HT-29 (cell line): ENCODE measurements around a stretch of chr10.

GRCh38 chr10:80413167-80413920 is 5.0 kb downstream of the PRXL2A start:
- RAMPAGE, long total RNA, result no peak

DNA sequence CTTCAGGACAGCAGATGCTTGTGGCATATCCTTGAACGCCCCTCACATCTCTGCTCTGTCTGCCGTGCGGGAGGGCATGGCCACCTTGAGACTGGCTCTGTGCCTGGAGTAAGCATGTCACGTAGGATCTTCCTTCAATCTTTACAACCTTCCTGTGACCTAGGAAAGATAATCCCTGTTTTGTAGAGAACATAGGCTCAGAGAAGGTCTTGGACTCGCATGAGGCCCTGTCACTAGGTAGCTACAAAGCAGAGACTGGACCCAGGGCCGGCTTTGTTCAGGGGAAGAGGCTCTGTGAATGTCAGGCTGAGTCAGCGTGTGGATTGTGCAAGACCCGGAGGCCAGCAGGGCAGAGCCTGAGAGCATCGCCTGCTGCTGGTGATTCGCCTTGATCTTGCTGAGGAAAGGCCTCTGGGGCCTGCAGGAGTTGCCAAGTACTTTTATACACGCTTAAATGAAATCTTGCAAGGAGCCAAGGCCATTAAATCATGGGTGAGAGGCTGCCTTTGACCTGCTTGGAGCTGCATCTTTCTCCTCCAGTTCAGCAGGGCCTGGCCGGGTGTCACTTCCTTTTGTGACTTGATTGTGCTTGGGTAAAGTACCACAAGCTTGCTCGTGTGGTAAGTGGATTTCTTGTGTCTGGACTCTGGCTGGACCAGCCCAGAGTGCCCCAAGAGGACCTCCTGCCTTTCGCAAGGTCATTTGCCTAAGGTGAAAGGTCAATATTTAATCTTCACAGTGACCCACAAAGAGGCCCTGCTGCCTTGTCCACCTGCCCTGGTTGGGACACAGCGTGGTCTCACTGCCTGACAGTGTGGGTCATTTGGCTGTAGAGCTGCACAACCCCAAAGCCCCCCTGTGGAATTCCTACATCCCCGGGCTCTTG is 38.8 kb upstream of the SH2D4B start:
- RAMPAGE, long total RNA, result no peak

- RAMPAGE, long total RNA, result no peak
Measured at GRCh38 chr10:80520328-80521603, 16.9 kb upstream of the SH2D4B start.

GRCh38 chr10:82203775-82204269 is 328.8 kb downstream of the NRG3 start:
- RAMPAGE, long total RNA, result no peak

DNA sequence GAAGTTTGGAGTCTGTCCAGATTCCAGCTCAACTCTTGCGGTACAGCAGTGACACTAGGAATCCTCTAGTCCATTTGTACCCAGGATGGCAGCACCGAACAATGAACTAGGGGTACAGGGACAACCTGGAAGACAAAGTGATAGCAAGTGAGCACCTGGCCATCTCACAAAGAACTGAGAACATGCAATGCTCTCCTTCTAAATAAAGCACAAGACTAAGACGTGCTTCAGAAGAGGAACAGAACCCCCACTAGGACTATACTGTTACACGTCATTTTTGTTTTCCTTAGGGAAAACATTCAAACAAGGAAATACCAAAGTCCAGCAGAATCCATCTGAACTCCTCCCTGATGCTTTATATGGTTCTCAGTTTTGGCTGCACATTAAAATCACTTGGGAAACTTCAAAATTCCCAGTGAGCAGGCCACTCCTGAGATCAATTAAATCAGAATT is 866.7 kb upstream of the GHITM start:
- RAMPAGE, long total RNA, result no peak

GRCh38 chr10:84171555-84172728 is 1.7 kb upstream of the GPR15LG start:
- RAMPAGE, long total RNA, result no peak

DNA sequence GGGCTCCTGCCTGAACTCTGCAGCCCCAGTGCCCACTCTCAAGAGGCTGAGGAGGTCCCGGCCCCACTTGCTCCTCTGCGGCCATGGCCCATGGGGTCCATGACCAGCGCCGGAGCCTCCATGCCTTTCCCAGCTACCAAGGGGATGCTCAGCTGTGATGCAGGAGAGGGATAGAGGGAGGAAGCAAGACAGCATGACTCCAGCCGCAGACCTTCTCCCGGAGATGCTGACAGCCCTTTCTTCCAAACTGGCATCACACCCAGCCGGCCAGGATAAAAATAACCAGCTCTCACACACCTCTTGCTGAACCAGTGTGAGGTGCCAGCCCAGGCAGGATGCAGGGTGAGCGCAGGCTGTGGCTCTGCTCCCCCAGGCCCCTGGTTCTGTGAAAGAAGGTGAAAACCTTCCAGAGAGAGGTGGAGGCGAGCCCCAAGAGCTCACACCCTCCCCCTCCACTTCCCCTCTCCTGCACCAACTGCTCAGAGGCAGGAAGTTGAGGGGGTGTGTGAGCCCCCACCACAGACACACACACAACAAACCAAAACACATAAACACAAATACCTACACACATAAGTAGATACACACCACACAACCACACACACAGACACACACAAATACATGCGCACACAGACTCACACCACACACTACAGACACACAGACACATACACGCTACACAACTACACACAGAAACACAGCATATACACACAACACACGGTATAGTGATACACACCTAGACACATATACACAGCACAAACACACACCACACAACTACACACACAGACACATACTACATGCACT is 4.0 kb downstream of the GPR15LG start:
- RAMPAGE, long total RNA, result no peak

DNA sequence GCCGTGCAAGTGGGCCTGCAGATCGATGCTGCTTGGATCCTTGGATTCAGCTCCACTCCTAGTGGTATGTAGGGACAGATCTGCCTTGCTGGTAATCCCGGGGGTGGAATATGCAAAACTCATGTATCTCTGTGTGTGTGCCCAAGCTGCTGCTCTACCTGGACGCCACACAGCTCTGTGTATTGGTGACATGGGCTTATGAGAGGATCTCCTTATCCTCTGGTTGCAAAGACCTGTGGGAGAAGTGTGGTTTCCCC is 87.4 kb downstream of the CCSER2 start:
- RAMPAGE, long total RNA, result no peak

GRCh38 chr10:84438077-84438867 is 109.9 kb downstream of the CCSER2 start:
- RAMPAGE, long total RNA, result no peak

DNA sequence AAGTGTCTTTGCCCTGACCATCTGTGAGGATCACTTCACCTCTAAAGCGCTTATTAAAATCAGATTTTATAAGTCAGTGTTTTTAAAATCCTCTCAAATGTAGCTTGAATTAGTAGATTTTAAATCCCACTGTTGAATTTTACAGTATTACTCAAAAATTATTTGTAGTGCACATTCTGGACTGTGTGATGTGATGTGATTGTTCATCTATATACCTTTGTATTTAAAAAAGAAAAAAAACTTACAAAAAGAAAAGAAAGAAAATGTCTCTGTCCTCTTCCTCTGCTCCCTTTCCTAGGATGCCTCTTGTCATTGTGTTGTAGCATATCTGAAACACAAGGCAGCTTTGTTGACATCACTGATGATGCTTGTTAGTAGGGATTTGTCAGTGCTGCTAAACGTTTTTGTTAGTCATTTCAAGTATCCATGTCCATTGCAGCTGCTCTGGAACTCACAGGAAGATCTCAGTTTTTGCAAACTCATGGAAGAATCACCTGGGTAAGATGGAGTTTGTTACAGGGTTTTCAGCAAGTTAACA is 123.5 kb downstream of the CCSER2 start:
- RAMPAGE, long total RNA, result no peak

DNA sequence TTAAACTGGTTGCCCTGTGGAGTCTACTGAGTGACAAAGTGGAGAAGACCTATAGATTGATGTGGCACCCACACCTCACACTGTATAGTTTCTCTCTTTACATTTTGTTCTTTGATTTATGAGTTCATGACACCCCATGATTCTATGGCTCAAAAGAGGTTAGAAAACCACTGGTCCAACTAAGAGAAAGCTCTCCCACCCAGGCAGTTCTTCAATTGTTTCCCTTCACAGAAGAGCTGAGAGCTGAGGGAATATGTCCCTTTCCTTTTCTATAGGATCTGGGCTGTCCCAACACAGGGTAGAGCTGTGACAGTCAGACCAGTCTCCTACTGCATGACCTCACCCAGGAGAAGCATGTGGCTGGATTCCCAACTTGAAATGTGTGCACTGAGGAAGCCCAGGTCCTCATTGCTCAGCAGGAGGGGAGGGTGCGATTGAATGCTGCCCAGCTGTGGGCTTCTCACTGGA is 508.5 kb downstream of the CCSER2 start:
- RAMPAGE, long total RNA, result no peak

GRCh38 chr10:86163306-86163892 is 203.2 kb downstream of the GRID1 start:
- RAMPAGE, long total RNA, result no peak

GRCh38 chr10:86164071-86164887 is 202.3 kb downstream of the GRID1 start:
- RAMPAGE, long total RNA, result no peak

DNA sequence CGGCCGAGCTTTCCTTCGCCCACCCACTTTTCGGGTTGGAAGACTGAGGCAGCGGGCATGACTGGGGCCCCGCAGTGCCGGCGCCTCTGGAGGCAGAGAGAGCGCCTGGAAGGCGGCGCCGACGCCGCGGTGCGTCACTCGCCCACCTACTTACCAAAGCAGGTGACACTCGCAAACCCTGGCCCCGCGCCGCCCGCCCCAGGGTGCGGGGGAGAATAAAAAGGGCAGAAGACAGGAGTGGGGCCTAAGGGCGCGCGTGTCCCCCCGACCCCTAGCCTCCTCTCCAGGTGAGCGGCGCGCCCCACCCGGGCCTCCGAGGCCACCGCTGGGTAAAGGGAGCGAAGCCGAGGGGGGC is 34.2 kb upstream of the GRID1 start:
- RAMPAGE, long total RNA, result no peak

DNA sequence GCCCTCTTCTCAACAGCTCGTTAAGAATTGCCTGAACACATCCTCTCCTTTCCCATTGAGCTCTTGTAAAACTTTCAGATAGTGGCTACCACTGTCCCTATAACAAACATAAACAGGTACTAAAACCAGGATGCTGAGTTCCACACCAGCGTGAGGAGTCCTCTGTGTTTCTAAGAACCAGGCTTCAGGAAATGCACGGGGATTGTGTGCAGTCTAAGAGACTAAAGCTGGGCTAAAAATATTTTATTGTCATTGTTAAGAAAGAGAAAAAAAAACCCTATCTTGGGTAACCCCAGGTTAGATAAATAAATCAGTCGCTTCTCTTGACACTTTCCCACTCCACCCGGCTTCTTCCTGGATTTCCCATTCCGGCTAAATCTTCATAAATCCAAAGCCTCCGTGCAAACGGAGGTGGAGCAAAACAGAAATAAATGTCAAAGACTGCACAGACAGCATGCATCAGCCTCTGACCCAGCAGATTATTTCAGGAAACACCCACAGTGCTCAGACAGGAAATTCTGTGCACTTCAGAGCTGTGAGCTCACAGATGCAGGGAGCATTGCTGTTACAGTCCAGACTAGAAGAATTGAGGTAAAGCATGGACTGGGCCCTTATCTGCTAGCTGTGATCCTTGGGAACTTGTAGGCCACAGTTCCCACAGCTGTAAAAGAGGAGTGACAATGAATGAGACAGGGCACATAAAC is 44.7 kb upstream of the GRID1 start:
- RAMPAGE, long total RNA, result no peak

- RAMPAGE, long total RNA, result no peak
Measured at GRCh38 chr10:86648924-86649709, 5.2 kb upstream of the OPN4 start.

- RAMPAGE, long total RNA, result no peak
Measured at GRCh38 chr10:86689302-86689844, 21.1 kb downstream of the LDB3 start.

DNA sequence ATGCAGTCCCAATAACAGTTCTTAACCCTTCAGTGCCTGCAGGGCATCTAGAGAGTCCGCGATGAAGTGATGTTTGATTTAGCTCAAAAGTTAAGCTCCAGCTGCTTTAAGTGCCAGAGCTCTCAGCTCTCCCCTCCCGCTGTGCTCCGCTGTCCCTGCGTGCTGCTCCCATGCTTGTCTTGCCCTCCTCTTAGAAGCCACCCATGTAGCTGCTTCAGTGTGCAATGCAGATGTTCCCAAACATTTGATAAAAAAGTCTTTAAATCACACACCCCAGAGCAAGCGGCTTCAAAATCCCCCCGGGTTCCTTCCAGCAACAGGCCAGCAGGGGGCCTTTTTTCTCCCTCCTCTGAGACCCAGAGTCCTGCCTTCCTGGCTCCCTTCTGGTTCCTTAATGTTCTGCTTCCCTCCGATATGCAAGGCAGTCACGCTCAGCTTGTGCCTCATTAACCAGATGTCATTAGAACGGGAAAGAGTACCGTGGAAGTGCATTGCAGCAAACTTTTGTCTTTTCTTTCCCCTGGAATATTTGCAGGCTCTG is 25.4 kb downstream of the LDB3 start:
- RAMPAGE, long total RNA, result no peak

DNA sequence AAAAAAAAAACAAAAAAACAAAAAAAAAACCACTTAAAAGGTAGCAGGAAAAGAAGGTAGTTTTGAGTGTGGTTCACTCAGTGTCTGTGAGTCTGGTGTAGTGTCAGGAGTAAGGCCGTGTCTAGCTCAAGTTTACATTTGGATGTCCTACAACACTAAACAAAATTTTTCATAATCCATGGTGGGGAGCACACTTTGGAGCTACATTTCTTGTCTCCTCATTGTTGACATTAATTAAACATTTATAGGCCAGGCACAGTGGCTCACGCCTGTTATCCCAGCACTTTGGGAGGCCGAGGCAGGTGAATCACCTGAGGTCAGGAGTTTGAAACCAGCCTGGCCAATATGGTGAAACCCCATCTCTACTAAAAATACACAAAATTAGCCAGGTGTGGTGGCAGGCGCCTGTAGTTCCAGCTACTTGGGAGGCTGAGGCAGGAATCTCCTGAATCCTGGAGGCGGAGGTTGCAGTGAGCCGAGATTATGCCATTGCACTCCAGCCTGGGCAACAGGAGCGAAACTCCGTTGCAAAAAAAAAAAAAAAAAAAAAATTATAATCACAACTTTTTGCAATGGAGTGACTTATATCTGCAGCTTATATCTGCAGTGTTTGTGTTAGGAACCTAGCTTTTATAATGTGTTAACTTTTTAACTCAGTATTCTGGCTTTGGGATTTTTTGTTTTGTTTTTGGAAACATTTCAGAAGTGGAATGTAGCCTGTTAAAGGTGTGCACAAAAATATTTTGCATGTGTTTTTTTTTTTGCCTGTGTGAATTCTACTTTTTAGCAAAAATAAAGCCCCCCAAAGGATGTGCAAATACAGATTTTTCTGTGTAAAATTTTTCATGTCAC is 20.9 kb upstream of the BMPR1A start:
- RAMPAGE, long total RNA, result no peak

DNA sequence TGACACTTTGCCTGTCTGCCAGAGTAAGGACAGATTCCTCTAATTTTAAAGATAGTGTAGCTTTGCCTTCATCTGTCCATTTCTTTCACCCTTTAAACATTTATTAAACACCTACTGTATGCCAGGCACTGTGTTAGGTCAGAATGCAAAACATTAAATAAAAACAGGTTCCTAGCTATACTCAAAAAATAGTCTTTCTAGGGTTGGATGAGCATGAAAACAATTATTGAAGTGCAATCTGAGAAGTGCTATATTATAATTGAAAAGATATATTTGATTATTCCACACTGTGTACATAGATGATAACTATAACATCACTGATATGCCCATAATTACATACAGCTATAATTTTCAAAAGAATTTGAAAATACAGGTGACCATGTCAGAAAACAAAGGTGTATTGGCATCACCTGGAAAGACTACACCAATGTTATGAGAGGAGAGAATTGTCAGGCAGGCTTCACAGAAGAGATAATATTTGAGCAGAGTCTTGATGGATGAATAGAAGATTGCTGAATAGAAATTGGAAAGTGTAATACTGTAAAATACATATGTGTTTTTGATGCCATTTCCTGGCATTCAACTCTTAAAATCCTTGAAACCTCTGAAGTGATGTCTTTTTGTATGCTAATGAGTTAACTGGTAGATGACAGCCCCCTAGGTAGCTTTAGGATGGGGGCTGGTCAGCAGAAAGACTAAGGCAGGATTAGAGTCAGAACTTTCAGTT is 84.8 kb downstream of the BMPR1A start:
- RAMPAGE, long total RNA, result no peak